Astrocyte (in vitro differentiated cells and primary cell): ENCODE results near the genes GDPD1 and DHX40.

DNA sequence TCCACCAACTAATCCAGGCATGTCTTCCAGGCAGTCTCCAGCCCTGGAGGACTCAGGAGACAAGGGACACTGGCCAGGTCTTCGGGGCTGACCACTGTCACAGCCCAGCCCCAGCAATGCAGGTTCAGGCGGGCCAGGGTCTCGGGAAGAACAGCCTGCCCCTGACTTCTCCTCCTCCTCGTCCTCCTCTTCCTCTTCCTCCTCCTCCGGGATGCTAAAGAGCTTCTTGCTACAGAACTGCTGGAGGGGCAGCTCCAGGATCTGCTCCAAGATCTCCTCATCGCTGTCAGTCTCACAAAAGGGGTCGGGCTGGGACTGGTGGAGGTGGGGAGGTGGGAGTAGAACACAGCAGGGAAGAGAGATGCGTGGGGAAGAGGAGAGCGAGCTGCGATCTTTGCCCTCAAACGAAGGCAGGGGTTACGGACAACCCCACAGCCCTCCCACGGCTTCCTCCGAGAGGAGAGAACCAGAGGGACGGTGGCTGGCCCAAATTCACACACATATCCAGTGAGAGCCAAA, 19.5 kb downstream of the TSPOAP1 start:
- PRO-cap = no peak
- RRBS, 2 experiments = no CpG with 5 or more reads among the region's 15 CpGs

DNA sequence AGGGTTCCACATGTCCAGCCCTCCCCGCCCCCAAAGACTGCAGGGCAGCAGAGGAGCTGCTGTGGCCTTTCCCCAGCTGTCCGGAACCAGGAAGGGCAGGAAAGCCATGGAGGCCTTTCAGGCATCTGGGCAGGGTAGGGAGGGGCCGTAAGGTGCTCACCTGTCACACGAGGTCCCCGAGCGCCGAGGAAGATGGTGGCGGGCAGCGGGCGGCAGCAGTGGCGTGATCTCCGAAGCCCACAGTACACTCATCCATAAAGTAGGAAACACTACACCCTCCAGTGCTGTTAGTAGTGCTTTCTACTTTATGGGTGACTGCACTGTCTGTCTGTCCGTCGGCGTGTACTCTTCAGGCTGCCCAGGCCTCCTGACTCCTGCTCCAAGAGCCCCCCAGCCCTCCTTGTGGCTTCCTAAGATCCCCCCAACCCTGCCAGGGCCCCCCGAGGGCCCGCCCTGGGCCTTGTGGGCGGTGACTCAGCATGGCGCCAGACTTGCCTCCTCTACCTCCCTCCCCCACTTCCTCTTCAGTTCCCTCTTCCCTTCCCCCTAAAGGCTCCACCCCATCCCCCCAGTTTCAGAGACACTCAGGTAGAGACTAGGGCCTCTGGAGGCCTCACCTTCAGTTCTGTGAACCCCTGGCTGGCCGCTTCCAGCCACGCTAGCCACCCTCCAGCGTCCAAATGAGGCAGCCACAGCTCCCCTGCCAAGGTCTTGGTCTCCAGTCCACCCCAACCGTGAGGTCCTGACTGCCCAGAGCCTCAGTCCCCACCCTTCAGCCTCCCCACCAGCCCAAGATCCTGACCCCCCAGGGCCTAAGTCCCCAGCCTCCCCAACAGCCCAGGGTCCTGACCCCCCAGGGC, 2.6 kb upstream of the TSPOAP1 start:
- PRO-cap = no peak
- RRBS, 2 experiments = no CpG with 5 or more reads among the region's 23 CpGs

DNA sequence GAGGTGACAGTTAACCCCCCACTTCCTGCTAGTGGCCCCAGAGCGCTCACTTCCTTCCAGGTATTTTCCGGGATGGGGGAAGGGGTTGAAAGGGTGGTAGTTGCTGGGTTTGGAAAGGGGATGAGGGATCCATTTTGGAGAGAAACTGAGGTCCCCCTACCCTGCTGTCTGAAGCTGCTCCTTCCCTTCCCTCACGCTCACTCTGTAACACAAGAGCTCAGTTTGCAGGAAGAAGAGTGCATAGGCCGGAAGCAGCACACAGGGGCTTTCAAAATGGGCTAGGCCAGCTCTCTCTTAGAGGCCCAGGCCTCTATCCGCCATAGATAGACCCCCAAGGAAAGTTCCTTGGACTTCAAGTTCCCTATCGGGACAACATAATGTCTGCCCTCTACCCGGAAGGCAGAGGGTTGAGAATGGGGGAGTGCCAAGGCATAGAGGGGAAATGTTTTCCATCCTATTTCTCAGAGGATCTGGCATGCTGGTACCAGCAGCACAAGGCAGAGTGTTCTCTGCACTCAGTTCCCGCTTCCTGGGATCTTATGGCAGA, 10.9 kb upstream of the TSPOAP1 start:
- PRO-cap = no peak
- RRBS, 2 experiments = no CpG with 5 or more reads among the region's 8 CpGs

GRCh38 chr17:58351032-58352051, 659 bp downstream of the SUPT4H1 start:
- PRO-cap = no peak
- RRBS, 2 experiments = no CpG with 5 or more reads among the region's 23 CpGs

DNA sequence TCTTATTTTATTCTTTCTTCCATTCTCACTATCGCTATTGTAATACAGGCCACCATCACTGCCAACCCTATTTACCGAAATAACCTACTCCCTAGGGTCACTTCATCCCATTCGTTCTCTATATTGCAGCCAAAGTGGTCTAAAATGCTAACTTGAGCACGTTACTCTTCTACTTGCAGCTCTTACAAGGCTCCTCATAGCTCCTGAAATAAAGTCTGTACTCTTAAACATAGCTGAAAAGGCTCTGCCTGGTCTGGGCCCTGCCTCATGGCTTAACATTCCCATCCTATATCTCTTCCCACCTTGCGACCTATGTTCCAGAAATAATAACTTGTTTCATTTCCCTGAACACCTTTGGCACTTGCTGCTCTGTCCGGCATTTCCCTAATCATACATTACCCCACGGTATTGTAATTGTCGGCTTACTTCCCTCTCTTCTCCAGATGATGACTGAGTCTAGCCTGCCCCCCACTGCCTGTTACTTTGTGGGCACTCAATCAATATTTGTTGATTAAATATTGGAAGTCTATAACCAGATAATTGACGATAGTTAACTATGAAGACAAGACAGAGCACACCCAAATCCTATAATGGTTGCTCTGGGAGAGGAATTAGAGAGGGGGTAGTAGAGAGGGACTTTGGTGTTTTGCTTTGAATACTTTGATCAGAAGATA, 23.2 kb upstream of the SUPT4H1 start:
- PRO-cap = no peak
- RRBS, 2 experiments = no CpG with 5 or more reads among the region's 9 CpGs

- PRO-cap = no peak
- RRBS, 2 experiments = no CpG with 5 or more reads among the region's 13 CpGs
These were observed 6.6 kb upstream of the HSF5 start for GRCh38 chr17:58494673-58495402.

DNA sequence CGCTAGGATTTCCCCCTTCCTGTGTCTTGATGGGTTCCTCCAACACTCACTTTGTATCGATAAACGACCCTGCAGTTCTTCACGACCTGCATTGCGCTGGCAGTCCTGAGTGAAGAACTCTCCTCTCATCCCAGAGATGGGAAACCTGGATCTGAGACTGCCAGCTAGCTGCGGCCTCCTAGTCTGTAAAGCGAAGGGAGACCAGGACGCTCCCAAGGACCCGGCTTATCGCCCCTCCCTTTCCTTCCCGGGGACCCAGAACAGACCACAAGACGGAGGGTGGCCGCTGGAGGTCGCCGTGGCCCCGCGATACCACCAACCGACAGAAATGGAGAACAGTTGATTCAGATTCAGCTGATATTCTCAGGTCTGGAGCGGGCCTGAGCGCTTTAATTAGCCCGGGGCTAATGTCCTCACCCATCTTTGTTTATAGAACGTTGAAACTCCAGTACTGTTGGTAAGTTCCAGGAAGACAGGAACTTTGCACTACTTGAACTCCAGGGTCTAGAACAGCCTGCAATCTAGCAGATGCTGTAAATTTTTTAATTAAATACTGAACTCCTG, 4.1 kb upstream of the MTMR4 start:
- PRO-cap = bidirectional peak, plus-strand start at position 325 of the sequence, minus-strand start at position 187 of the sequence
- RRBS, 2 experiments = no CpG with 5 or more reads among the region's 22 CpGs

- PRO-cap = no peak
- RRBS, 2 experiments = no CpG with 5 or more reads among the region's 4 CpGs
These were observed 109.8 kb downstream of the TRIM37 start for GRCh38 chr17:58996891-58997288.

GRCh38 chr17:59004481-59004945, 102.2 kb downstream of the TRIM37 start:
- PRO-cap = no peak
- RRBS, 2 experiments = no CpG with 5 or more reads among the region's 3 CpGs

DNA sequence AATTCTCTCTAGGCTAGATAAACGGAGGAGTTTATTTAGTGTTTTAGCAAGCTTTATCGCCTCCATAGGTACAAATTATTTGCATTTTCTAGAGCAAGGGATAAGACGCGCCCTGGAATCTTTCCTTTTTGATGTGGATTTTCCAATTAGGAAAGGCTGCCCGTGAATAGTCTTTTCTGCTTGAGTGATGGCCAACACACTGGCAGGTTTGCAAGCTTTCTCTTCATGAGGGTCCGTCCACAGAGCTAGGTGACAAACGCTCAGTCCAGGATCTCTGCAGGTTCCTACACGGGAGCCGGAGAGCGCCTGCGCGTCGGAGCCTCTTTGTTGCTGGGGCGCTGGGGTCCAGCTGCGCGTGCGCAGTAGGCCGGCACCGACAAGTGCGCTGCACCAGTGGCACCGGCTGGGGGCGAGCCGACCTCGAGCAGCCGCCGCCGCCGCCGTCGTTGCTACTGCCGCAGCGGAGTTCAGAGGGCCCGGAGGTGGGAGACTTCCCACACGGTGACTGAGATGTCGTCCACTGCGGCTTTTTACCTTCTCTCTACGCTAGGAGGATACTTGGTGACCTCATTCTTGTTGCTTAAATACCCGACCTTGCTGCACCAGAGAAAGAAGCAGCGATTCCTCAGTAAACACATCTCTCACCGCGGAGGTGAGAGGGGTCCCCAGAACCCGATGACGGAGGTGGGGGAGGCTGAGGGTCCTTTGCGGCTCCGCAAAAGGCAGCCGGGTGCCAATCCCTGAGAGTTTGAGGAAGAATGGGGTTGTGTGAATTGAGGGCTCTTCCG, at the start of gene GDPD1:
GDPD1 (plus strand) TSS at position 412 of the 788 bp plus-strand sequence.
- PRO-cap = bidirectional peak, plus-strand start at position 449 of the sequence, minus-strand start at position 280 of the sequence
- RRBS, 2 experiments = 2 to 3% methylated on average over 22 of the region's 47 CpGs

- PRO-cap = no peak
- RRBS, 2 experiments = no CpG with 5 or more reads among the region's 4 CpGs
These were observed 30.1 kb downstream of the YPEL2 start for GRCh38 chr17:59361392-59362152.

- PRO-cap = unidirectional peak, plus-strand start at chr17:59565632
- RRBS, 2 experiments = 9% methylated on average over 6 of the region's 61 CpGs; no CpG with 5 or more reads in 1 of the 2 experiments
These were observed at the start of gene DHX40 for GRCh38 chr17:59565315-59566014. Gene DHX40, plus strand, starts transcription at chr17:59565610.

DNA sequence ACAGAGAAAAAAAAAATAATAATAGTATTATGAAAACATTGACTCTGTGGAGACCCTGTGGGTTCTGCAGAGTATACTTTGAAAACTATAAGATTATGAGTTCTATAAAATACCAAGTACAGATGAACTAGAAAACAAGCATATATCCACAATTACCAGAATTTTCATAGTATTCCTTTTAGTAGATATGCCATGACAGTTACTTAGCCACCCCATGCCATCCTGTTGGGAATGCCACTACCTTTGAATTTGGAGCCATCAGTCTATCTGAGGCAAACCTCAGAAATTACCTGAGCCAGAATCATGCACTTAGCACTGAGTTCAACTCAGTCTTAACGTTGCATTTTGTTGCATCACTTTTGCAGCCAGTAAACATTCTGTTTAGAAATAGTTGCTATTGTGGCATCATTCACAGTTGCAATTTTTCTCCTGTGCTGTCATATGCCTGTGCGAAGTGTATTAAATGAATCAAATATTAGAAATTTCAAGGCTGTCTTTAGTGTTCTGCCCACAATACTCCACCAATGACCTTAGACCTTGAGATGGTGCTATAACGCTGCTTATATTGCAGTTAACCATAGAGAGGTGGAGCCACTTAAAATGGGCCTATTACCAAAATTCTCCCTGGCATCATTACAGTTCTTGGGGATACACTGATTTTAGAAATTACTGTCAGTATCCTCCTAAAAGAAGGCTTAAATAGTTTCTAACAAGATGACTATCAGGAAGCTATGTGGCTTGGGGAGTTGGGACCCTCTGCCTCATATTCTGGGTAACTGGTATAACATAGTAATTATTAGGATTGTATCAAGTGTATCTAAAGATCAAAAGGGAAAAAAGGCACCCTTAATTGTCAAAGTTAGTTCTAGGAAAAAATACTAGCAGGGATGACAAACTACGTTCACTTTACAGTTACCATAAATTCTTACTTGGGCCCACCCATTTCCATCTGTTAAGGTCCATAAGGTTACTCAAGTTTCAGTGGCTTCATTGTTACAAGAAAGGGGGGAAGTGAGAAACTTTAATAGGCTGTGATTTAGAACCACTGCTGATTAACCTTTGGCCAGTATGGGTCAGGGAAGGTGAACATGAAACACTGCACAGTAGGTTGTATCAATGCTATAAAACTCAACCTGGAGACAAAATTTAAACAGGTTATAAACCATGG, 11.0 kb downstream of the PTRH2 start:
- PRO-cap = no peak
- RRBS, 2 experiments = no CpG with 5 or more reads among the region's 4 CpGs

GRCh38 chr17:59696997-59697471, 10.2 kb downstream of the PTRH2 start:
- PRO-cap = no peak
- RRBS, 2 experiments = no CpG with 5 or more reads among the region's 1 CpG

DNA sequence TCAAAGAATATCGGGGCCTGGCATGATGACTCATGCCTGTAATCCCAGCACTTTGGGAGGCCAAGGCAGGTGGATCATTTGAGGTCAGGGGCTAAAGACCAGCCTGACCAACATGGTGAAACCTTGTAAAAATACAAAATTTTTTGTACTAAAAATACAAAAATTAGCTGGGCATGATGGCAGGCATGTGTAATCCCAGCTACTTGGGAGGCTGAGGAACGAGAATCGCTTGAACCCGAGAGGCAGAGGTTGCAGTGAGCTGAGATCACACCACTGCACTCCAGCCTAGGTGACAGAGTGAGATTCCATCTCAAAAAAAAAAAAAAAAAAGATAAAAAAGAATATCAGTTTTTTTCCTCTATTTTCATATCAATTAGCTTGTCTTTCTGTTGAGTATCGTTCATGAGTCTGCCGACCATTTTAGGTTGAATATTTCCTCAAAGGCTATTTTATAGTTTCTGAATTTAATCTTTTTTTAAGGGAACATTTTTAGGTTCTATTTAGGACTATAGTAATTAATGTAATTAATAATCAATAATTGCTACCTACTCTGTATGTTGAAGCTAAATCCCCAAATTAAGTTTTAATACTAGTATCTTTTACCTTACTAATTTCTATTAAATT, 78.0 kb downstream of the VMP1 start:
- PRO-cap = no peak
- RRBS, 2 experiments = no CpG with 5 or more reads among the region's 6 CpGs

GRCh38 chr17:59825329-59826077, 67.2 kb downstream of the TUBD1 start:
- PRO-cap = no peak
- RRBS, 2 experiments = no CpG with 5 or more reads among the region's 5 CpGs

GRCh38 chr17:59826357-59827144, 66.2 kb downstream of the TUBD1 start:
- PRO-cap = no peak
- RRBS, 2 experiments = no CpG with 5 or more reads among the region's 2 CpGs

- PRO-cap = unidirectional peak, plus-strand start at chr17:59847853
- RRBS, 2 experiments = no CpG with 5 or more reads among the region's 8 CpGs
These were observed 45.1 kb downstream of the TUBD1 start for GRCh38 chr17:59847384-59848227.

GRCh38 chr17:60086916-60087737, 8.4 kb upstream of the HEATR6 start:
- PRO-cap = no peak
- RRBS, 2 experiments = no CpG with 5 or more reads among the region's 8 CpGs

DNA sequence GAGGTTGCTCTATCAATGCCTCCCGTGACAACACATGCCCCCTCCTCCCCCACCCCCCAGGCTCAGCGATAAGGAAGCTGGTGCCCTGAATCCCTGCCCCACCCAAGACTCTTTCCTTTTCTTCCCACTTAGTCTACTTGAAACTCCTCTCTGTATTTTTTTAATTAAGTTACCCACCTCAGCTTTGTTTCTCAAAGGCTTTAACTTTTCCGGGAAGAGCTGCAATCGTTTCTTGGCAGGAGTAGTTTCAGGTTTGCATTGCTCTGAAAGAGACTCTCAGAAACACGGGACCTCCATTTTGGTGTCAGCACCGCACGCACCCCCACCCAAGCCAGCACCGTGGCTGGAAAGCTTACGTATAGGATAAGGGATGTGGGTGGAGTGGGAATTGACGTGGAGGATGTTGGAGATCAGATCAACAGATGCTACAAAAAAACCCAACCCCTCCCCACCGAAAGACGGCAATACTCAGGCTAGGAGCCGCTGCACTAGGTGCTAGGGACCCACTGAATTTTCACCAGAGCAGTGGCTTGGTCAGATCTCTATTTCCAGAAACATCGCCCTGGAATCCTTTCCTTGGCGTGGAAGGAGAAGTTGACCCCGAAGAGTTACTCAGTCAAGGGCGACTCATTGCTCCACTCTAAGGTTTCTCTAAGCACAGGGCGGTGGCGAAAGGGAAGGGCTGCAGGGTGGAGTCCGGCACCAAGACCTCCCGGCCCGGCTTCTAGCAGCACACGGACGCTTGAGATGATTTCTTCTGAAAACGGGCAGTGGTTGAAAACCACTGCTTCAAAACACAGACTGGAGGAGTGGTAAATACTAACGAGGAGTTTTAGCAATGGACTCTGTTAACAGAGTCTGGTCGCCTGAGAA, 15.0 kb upstream of the CA4 start:
- PRO-cap = no peak
- RRBS, 2 experiments = no CpG with 5 or more reads among the region's 27 CpGs